H4 (cell line): Measurements from ENCODE around the genes NCLN and SMIM24.

DNA sequence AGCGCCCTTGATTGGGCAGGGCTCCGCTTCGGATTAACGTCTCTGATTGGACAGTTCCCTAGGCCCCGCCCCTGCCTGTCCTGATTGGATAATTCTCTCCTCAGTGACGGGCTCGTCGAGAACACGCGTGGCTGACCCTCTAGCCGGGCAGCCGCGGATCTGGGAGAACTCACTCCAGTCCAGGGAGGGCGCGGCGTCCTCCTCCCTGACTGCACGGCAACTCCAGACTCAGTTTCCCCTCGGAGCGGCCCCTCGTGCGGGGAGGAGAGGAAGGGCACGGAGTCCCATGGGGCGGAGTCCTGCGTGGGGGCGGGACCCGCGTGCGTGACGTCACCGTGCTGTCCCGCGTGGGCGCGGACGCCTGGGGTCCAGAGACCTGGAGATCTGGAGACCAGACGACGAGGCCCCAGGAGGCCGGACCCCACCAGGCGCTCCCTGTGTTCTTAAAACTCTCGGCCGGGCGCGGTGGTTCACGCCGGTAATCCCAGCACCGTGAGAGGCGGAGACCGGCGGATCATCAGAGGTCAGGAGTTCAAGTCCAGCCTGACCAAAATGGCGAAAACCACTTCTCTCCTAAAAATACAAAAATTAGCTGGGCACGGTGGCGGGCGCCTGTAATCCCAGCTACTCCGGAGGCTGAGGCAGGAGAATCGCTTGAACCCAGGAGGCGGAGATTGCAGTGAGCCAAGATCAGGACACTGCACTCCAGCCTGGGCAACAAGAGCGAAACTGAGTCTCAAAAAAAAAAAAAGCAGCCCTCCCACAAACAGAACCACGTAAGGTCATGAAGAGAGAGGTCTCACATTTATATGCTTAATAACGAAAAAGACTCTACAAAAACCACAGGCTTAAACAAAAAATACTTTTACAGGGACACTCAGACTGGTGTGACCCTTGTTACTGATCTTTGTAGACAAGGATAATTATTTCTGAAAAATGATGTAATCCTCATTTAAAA lies 587 bp upstream of the ZNF77 start:
- RAMPAGE, long total RNA: no peak

DNA sequence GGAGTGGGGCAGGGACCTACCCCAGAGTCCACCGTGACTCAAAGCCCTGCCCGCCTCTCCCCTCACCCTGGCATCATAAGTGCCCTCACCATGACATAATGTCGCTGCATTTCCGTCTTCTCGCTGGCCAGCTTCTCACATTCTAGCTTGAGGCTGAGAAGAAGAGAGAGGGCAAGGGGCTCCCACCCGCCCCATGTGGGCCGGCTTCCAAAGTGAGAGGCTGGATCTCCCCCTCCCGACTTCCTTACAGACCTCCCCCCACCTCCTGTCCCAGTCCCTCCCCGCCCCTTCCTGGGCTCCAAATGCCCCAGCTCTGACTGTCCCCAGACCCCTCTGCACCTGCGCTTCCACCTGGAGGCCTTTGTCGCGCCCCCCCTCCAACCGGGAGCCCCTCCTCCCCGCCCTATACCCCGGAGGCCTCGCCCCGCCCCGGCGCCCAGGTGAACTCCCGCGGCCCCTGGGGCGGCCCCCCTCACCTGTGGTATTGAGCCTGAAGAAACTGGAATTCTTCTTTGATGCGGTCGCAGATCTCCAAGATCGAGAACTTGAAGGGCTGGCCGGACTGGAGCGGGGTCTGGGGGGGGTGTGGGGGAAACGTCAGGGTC lies 748 bp downstream of the TLE2 start:
- RAMPAGE, long total RNA: no peak

DNA sequence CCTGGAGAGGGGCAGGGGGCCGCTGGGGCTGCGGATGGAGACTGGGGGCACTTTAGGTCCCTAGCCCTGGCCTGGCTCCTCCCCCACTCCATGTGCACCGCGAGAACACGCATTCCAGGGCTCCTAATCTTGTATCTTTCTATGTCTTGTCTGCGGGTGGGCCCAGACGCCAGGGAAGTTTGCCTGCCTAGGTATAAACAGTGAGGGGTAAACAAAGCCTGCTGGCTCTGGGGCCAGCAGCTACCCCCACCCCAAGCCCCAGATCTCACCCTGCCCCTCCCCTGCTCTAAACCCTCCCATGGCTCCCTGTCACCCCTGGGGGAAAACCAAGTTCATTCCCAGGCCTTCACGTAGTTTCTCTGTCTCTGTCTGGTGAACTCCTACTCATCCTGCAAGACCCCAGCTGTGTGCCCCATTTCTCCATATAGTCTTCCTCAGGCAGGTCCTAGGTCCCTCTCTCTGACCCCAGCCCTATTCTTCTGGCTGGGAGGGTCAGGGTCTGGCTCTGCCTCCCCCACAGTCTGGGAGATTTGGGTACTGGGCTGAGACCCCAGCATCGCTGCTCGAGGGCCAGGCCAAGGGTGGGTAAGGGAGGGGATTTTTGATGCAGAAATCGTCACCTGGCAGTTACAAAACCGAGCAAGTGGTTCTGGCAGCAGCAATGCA lies 5.6 kb downstream of the TLE5 start:
- RAMPAGE, long total RNA: no peak

- RAMPAGE, long total RNA: no peak
Observed at GRCh38 chr19:3118635-3119436, 17.0 kb upstream of the GNA15 start.

- RAMPAGE, long total RNA: no peak
Observed at GRCh38 chr19:3151699-3152621, 16.1 kb downstream of the GNA15 start.

DNA sequence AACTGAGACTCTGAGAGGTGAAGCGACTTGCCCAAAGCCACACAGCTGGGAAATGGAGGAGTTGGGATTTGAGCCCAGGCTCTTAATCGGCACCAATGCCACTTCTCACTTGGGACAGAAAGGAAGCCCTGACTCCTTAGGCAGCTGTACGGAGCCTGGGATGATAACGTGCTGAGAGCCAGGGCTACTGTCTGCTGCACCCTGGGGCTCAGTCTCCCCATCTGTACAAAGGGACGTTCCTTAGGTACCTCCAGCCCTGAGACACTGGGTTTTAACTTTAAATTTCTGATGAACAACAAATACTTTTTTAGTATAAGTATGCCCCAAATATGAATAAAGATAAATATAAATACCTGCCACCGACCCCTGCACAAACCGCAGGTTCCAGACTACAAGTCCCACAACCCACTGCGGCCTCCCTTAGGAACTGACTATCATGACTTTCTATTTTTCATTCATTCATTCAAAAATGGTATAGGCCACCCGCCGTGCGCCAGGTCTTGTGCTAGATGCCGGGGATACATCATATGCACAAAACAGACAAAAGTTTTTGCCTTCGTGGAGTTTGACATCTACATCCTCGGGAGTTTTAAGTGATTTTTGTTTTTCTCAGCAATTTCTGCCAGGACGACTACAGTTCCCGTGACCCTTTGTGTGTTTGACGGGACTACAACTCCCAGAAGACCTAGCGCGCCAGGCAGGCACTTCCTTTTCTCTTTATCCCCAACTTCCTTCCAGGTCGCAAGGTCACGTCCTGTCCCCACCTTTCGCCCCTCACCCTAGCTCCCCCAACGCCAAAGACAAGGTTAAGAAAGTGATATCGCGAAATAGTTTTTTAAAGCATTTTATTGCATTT lies 644 bp upstream of the NCLN start:
- RAMPAGE, long total RNA: no peak

DNA sequence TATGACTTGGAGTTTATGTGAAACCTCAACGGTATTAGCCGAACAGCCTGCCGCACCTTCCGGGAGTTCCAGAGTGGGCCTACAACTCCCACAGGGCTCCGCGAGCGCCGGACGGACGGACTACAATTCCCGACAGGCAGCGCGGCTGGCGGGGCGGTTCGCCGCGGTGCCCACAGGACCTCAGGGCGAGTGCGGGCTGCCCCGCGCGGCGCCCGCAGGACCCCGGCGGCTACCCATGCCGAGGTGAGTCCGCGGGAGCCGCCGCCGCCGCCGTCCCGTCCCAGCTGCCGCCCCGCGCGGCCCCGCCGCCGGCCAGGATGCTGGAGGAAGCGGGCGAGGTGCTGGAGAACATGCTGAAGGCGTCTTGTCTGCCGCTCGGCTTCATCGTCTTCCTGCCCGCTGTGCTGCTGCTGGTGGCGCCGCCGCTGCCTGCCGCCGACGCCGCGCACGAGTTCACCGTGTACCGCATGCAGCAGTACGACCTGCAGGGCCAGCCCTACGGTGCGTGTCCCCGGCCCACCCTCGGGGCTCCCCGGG lies at the start of gene NCLN:
Gene NCLN, plus strand, starts transcription at position 217 of the 537 bp plus-strand sequence.
- RAMPAGE, long total RNA: no peak

DNA sequence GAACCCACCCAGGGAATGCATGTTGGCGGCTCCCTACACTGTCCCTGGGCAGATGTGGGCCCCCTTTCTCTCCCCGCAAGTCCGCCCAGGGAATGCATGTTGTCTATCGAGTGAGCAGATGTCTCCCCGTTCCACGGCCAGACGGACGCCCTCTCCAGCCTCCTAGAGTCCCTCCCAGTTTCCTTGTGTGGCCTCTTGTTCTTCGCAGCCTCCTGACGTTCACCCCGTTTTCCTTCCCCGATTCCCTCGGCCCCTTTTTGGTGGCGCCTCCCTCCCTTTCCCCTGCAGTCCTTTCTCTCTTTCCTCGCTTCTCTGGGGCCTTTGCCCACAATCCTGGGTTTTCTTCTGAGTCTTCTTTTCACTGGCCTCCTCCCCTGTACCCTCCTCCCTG lies 2.5 kb downstream of the NCLN start:
- RAMPAGE, long total RNA: no peak

DNA sequence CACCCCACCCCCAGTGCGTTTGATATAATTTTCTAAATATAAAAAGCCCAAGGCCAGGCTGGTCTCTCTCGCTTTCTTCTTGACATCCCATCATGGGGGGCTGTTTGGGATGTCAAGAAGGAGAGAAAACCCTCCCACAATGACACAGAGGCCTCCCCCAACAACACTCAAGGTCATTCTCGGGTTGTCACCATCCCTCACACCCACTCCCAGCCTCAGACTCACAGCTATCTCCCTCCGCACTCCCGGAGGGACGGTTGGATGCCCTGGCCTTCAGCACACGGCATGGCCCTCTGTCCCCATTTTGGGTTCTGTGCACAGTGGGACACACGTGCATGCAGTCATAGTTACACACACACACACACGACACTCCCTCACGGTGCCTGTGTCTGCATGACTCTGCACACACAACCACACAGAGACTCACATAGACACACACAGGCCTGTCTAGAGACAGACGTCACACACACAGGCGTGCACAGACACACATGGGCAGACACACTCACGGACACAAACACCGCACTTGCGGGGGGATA lies 4.8 kb upstream of the NFIC start:
- RAMPAGE, long total RNA: no peak

GRCh38 chr19:3365062-3365842 lies 1.1 kb upstream of the NFIC start:
- RAMPAGE, long total RNA: no peak

- RAMPAGE, long total RNA: no peak
Observed at GRCh38 chr19:3366835-3367063, 366 bp downstream of the NFIC start.

GRCh38 chr19:3369088-3370113 lies 3.0 kb downstream of the NFIC start:
- RAMPAGE, long total RNA: no peak

DNA sequence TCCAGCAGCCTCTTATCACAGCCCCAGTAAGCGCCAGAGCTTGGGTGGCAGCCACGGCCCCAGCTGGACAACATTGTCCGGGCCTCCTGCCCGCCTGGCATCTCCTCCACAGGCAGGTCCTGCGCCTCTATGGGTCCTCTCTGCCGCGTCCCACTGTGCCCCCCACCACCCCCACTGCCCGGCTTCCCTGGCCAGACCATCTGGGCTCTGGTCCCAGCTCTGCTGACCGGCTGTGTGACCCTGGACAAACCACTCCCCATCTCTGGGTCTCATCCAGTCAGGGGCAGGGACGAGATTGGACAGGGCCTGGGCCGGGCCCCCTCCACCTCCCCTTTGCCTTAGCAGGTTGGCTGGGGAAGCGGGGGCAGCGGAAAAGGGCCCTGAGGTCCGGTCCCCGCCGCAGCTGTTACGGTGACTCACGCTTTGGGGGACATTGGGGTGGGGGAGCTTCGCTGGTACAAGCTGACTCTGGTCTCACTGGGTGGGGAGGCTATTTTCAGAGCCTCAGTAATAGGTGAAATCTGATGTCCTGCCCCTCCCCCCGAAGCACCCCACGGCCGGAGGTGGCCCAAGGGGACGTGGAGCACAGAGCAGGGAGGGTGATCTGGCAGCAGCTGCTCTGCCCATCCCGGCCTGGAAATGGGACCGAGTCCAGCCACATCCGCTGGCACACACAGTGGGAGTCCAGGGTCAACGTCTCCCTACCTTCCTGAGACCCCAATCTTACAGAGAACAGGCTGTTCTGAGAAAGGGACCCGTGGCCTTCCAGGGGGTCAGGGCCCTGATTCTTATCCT lies 9.0 kb downstream of the NFIC start:
- RAMPAGE, long total RNA: no peak

DNA sequence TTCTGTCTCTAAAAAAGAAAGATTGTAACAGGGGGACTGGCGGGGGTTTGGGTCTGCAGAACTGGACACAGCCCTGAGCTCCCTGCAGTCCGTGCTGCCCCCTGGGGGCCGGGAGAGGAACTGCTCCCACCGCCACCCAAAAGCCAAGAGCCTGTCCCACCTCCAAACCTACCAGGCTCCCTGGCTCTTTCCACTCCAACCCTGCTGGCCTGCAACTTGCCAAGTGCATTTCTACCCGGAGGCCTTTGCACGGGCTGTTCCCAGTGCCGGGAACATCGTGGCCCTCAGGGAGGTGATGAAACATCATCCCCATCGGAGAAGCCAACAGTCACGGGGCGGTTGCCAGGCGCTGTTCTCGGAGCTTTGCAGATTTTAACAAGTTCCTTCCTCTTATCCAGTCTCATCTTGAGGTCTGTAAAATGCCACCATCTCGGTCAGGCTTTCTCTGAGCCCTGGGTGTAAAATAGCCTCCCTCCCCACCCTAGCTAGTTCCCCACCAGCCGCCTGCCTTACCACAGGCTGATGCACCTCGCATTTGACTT lies 50.7 kb downstream of the SMIM24 start:
- RAMPAGE, long total RNA: no peak

DNA sequence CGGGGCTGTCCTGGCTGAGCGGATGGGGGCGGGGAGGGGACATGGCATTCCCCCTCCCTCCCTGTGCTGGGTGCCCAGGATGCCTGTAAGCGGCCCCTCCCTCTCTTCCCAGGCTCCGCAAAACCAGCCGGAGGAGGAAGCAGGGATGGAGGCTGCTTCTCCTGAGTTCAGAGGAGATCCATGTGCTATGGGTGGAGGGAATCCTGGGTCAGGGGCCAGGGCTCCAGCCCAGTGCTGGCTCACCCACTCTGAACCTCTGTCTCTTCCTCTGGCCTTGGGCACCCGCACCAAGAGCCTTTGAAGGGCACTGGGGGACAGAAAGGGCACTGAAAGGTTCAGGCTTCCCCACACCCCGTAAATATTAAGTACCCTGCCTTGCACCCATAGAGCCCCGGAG lies 22.6 kb downstream of the SMIM24 start:
- RAMPAGE, long total RNA: no peak

DNA sequence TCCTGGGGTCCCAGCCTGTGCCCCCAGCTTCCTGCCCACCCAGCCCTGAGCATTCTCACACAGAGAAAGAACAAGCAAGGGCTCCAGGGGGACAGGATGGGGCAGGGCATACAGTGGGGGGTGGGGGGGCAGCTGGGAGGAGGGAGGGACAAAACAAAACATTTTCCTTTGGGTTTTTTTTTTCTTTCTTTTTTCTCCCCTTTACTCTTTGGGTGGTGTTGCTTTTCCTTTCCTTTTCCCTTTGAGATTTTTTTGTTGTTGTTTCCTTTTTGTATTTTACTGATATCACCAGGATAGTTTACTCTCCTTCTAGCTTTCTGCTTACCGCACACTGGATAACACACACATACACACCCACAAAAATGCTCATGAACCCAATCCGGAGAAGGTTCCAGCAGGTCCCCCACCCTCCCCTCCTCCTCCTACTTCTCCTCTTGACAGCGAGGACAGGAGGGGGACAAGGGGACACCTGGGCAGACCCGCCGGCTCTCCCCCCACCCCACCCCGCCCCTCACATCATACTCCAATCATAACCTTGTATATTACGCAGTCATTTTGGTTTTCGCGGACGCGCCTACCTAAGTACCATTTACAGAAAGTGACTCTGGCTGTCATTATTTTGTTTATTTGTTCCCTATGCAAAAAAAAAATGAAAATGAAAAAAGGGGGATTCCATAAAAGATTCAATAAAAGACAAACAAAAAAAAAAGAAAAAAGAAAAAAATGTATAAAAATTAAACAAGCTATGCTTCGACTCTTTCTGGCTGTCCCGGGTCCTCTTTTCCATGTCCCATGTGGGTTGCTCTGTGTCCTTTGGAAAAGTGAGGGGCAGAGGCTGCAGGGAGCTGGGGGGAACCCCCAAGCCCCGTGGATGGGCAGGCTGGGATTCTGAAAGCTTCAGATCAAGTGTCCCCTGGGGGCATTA lies 11.6 kb downstream of the SMIM24 start:
- RAMPAGE, long total RNA: no peak

DNA sequence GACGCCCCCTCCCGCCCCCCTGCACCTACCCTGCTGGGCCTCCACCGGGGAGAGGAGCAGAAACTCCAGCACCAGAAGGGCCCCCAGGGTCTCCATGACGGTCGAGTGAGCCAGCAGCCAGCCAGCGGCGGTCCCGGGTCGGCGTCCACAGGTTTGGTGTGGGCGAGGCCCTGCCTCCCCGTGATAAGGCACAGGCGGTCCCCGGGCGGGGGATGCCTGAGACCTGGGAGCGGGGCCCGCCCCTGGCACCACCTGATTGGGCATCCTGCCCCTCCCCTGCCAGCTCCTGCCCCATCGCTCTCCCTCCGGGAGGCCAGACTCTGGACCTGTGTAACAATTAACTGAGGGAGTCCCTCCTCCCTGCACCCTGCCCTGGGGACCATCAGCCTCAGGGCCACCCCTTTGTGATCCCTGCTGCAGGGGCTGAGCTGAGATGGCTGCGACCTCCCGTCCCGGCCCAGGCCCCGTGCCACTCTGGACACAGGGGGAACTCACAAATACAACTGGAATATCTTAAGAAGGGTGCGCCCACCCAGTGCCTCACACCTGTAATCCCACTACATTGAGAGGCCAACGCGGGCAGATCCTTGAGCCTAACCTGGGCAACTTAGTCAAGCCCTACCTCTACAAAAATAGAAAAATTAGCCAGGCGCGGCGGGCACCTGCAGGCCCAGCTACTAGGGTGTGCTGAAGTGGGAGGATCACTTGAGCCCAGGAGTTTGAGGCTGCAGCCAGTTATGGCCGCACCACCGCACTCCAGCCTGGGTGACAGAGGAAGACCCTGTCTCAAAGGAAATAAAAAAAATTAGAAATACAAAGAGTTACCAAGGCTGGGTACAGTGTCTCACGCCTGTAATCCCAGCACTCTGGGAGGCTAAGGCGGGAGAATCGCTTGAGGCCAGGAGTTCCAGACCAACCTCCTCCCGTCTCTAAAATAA lies at the start of gene SMIM24:
Gene SMIM24, minus strand, starts transcription at position 158 of the 938 bp plus-strand sequence.
- RAMPAGE, long total RNA: no peak

- RAMPAGE, long total RNA: no peak
Observed at GRCh38 chr19:3481670-3482281, 1.5 kb upstream of the SMIM24 start.

DNA sequence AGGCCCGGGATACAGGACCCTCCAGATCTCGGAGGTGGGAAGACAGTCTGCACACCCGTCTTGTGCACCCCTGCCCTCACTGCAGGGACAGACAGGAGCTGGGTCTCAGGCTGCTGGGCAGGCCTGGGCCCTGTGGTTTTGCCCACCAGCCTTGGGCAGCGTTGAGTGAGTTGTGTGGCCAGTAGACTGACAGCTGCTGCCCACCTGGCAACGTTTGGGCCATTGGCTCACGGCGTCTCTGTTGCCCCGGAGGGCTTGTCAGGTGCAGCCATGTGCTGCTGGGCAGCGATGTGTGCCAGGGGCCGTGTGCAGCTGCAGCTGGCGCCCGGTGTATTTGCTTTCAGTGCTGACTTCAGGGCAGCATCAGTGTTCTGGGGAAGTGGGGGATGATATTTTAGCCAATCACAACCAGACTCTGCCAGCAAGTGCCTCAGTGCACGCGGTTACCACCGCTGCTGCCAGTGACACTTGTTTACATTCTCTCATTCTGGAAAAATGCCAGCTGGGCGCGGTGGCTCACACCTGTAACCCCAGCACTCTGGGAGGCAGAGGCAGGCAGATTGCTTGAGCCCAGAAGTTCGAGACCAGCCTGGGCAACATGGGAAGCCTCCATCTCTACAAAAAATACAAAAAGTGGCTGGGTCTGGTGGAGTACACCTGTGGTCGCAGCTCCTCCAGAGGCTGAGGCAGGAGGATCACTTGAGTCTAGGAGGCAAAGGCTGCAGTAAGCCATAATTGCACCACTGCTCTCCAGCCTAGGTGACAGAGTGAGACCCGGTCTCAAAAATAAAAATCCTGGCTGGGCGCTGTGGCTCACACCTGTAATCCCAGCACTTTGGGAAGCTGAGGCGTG lies 10.7 kb downstream of the FZR1 start:
- RAMPAGE, long total RNA: no peak

DNA sequence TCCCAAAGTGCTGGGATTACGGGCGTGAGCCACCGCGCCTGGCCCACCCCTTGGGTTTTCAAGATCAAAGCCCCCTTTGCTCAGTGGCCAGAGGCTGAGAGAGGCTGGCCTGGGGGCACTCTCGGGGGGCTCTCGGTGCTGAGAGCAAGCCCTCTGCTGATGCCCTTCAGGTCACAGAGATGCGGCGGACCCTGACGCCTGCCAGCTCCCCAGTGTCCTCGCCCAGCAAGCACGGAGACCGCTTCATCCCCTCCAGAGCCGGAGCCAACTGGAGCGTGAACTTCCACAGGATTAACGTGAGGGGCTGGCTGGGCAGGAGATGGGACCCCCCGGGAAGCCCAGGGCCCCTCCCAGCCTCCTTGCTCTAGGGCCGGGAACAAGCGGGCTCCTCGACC lies 13.3 kb upstream of the TEKTIP1 start:
- RAMPAGE, long total RNA: no peak